ENCODE data around the genes ESRRG and GPATCH2.

DNA sequence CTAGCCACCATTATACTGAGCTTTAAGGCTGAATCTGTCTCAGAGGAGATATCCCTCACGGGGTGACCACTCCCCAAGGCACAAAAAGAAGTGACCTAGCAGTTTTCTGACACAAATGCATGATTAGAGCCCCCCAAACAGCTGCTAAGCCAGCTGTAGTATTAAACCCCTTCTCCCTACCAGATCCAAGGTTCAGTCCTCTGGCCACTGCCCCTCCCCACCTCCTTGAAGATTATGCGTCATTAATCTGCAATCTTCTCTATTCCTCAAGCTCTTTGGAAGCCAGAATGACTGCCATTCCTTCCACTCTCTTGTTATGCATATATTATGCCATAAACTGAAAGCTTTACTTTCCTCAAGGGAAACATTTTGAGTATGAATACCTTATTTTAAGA lies 74.7 kb downstream of the KCNK2 start:
- PRO-cap, 3 experiments, result no peak in any of the 3 experiments
- RAMPAGE, long total RNA, result no peak

DNA sequence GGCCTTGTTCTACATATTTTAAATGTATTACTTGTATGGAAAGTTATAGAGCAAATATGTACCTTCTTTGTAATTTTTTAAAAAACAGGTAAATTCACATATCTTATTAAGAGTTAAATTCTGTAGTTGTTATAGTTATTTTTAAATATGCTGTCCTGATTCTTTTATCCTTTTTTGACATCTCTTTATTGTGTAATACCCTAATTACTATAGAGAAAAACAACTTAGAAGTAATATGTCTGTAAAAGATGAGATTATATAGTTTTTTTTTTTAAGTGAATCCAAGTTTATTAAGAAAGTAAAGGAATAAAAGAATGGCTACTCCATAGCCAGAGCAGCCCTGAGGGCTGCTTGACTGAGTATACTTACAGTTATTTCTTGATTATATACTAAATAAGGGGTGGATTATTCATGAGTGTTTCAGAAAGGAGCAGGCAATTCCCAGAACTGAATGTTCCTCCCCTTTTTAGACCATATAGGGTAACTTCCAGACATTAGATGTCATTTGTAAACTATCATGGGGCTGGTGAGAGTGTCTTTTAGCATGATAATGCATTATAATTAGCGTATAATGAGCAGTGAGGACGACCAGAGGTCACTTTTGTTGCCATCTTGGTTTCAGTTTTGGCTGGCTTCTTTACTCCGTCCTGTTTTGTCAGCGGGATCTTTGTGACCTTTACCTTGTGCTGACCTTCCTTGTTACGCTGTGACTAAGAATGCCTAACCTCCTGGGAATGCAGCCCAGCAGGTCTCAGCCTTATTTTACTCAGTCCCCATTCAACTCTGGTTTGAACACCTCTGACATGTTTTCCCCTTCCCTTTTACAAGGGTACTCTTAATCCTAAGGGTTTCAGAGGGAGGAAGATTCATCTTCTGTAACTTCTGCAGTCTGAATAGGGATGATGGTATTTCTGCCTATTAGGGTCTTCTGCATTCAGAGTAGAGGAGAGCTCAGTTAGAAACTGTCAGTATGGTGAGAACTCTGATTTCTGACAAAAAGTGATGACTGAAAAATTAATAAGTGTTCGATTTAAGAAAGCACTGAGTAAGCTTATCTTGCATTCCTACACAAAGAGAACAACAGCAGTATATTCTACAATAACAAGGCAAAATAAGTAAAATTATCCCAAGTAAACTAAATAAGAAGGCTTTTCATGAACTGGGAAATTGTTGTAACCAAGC lies 16.1 kb downstream of the KCTD3 start:
- PRO-cap, 3 experiments, result no peak in any of the 3 experiments
- RAMPAGE, long total RNA, result no peak

DNA sequence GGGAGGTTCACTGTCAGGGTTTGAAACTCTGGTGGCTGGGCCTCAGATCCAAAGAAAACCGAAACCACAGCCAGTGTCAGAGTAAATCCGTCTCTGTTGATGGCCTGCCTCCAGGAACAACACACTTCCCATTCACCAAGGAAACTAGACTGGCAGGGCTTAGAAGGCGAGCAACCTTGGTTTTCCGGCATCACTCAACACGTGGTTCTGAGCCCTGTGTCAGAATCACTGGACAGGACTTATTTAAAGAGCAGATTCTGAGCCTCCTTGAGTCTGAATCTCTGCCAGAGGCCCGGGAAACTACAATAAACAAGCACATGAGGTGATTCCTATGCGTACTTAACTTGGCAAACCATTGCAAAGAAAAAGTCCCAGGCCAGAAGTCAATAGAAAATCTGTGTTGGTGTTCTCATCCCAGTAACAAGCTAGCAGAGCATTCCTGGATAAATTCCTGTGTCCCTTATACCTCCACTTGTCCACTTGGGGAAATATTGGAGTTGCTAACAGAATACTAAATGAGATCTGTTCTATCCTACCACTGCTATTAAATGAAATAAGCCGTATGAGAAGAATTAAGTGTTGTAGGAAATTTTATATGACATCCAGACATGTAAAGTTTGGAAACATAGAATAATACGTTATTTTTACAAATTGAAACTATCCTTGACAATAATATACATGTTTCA lies 70.1 kb downstream of the KCTD3 start:
- PRO-cap, 3 experiments, result no peak in any of the 3 experiments
- RAMPAGE, long total RNA, result no peak

DNA sequence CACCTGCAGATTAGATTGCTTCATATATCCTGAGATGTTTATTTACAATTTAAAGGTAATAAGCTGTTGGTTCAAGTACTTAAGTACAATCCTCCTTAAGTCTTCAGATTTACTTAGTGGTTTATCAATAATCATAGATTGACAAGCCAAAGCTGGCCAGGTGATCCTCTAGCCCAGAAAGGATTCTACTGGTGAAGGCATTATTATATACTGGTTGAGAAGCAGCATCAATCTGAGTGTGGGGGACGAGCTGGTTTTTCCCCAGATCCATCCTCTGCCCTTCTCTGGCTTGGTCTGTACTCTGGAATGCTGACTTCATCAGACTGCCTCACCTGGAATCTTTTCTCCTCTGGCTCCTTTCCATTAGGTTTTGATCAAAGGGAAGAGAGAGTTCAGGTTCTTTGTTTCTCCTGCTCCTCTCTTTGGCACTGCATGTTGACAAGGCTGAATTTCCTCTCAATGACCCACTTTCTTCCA lies 93.9 kb downstream of the KCTD3 start:
- PRO-cap, 3 experiments, result no peak in any of the 3 experiments
- RAMPAGE, long total RNA, result no peak

- PRO-cap, 3 experiments, result no peak in any of the 3 experiments
- RAMPAGE, long total RNA, result no peak
Observed at GRCh38 chr1:216182890-216183559, 240.2 kb downstream of the USH2A start.

- PRO-cap, 3 experiments, result no peak in any of the 3 experiments
- RAMPAGE, long total RNA, result no peak
Observed at GRCh38 chr1:216531794-216531999, 108.4 kb upstream of the USH2A start.

DNA sequence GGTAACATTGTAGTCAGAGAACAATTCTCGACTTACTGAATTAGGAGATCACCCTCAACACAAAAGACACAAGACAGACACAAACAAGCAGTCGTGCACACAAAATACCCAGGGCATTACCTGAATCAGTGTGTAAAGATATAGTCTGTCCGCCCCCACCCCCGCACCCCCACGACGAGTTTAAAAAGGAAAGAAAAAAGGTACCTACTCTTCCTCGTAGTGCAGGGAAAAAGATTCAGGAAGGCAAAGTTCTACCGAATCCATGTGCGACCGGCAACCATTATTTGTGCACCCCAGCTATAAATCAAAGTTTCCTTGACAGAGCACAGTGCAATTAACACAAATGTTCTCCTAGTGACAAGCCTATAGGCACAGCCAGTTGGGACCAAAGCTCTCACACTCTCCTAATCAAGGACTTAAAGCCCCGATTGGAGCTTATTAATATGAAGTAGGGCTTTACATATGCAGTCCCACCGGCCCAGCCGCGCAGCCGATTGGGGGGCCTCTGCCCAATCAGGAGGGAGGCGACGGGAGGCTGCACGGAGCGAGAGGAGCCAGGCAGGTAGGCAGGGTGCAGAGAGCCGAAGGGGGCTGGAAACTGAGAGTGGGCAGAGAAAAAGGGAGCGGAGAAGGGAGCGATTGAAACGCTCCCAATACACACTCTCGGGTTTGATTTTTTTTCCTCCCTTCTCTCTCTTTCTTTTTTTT lies at the start of gene ESRRG:
Gene ESRRG, minus strand, starts transcription at position 394 of the 708 bp plus-strand sequence.
- PRO-cap, 3 experiments, result peak in 1 of 3 experiments; most common plus-strand start position 576 of the sequence (in 1); most common minus-strand start position 410 of the sequence (in 1)
- RAMPAGE, long total RNA, result no peak

DNA sequence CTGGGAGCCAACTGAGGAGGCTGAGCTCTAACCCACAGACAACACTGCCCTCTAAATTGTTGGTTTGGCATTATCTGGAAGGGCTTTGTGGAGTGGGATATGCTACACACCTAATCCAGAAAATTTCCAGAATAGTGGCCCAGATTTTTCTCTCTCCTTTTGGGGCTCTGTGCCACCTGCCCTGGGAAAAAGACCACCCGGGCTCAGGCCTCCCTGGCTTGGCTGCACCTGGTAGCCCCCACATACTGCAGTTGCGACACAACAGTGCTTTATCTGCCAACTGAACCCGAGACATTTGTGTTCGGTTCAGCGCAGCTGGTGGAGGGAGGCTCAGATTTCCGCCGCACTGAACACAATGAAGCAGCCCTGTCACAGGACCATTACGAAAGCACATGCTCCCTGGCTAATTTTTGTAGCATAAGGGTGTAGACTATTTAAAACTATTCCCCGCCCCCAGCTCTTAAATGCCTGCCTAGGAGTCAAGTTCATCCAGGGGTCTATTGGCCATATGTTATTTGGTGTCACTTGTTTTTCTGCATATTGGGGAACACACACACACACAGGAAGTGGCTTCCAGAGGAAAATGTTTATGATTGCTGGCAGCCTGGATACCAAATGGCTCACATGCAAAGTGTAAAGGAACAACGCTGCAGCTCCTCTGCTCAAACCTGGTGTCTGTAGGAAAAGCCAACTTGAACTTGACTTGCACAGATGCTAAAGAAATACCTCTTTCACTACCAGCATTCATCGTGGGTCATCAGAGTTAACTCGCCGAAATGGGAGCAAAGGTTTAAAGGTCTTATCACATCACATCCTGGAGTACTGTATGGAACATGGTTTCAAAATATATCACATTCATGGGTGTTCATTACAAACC lies 92.4 kb upstream of the ESRRG start:
- PRO-cap, 3 experiments, result no peak in any of the 3 experiments
- RAMPAGE, long total RNA, result no peak

- PRO-cap, 3 experiments, result peak in 2 of 3 experiments; most common minus-strand start chr1:217631067 (in 2)
- RAMPAGE, long total RNA, result start-site peak on the minus strand at chr1:217631022-217631054, 90 and 62 reads in 2 replicates
Observed at GRCh38 chr1:217630603-217631700, at the start of gene GPATCH2. Gene GPATCH2 (minus strand): TSS chr1:217631090.

GRCh38 chr1:218164079-218164744 lies 120.9 kb upstream of the RRP15 start:
- PRO-cap, 3 experiments, result no peak in any of the 3 experiments
- RAMPAGE, long total RNA, result no peak

- PRO-cap, 3 experiments, result no peak in any of the 3 experiments
- RAMPAGE, long total RNA, result no peak
Observed at GRCh38 chr1:218302088-218302759, 17.1 kb downstream of the RRP15 start.

GRCh38 chr1:218435661-218436263 lies 90.6 kb downstream of the TGFB2 start:
- PRO-cap, 3 experiments, result no peak in any of the 3 experiments
- RAMPAGE, long total RNA, result no peak

DNA sequence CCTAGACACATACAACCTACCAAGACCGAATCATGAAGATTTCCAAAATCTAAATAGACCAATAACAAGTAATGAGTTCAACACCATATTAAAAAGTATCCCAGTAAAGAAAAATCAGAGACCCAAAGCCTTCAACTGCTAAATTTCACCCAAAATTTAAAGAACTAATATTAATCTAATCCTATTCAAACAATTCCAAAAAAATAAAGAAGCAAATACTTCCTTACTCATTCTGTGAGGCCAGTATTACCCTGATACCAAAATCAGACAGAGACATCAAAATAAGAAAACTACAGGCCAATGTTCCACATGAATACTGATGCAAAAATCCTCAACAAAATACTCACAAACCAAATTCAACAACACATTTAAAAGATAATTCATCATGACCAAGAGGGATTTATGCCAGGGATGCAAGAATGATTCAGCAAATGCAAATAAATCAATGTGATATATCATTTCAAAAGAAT lies 81.7 kb upstream of the LYPLAL1 start:
- PRO-cap, 3 experiments, result no peak in any of the 3 experiments
- RAMPAGE, long total RNA, result no peak

- PRO-cap, 3 experiments, result no peak in any of the 3 experiments
- RAMPAGE, long total RNA, result no peak
Observed at GRCh38 chr1:219660633-219661467, 47.9 kb upstream of the ZC3H11B start.

DNA sequence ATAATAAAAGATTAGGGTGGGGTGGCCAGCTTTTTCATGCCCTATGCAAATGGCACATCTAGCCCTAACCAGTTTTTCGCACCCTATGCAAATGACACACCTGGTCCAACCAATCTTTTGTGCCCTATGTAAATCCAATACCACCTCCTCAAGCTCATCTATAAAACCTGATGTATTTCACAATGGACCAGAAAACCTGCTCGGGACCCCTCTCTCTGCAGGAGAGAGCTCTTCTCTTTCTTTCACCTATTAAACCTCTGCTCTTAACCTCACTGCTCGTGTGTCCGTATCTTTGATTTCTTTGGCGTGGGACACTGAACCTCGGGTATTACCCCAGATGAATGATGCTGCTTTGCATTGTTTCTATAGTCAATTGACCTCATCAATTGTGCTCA lies 93.9 kb downstream of the SLC30A10 start:
- PRO-cap, 3 experiments, result no peak in any of the 3 experiments
- RAMPAGE, long total RNA, result no peak

GRCh38 chr1:219839021-219839467 lies 89.3 kb downstream of the SLC30A10 start:
- PRO-cap, 3 experiments, result no peak in any of the 3 experiments
- RAMPAGE, long total RNA, result no peak

GRCh38 chr1:219839494-219839957 lies 88.8 kb downstream of the SLC30A10 start:
- PRO-cap, 3 experiments, result no peak in any of the 3 experiments
- RAMPAGE, long total RNA, result no peak

DNA sequence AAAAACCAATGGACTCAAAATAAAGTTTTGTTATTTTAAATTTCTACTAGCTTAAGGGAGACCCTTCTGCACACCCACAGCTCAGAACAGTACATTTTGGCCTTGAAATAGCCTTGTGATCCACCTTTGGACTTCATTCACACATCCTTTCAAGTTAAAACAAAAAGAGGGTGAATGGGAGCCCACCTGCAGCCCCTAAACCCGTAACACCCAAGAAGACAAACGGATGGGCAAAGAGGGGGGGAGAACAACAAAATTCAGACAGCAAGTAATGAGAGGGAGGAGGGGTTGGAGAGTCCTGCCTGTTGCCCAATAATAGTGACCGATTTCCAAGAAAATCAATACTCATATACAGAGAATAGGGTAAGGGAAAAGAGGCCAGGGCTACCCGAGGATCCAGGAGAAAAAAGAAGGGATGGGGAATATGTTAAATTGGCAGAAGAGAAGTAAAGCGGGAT lies 1.2 kb downstream of the SLC30A10 start:
- PRO-cap, 3 experiments, result no peak in any of the 3 experiments
- RAMPAGE, long total RNA, result no peak

DNA sequence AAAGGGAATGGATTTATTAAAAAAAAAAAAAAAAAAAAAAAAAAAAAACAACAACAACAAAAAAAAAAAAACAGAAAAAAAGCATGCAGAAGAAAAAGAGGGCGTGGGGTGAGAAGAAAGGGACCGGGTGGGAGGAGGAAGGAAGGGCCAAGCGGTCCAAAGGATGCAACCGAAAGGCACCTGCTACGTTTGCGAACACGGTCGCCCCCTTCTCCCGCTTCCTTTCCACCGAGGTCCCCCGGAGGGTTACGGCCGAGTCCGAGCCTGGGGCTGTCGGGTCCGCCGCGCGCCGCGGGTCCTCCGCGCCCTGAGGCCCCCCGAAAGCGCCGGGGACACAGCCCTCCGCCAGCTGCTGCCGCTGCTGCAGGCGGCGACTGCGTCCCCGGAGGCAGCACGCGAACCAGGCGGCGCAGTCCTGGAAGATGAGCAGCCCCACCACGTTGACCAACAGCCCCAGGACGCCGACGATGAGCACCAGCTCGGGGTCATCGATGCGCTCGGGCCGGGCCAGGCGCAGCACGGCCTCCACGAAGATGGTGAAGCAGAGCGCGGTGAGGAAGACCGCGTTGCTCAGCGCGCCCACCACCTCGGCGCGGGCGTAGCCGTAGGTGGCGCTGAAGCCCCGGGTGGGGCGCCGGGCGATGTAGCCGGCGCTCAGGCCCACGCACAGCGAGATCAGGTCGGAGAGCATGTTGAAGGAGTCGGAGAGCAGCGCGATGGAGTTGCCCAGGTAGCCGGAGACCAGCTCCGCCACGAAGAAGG lies 555 bp downstream of the SLC30A10 start:
- PRO-cap, 3 experiments, result no peak in any of the 3 experiments
- RAMPAGE, long total RNA, result no peak

DNA sequence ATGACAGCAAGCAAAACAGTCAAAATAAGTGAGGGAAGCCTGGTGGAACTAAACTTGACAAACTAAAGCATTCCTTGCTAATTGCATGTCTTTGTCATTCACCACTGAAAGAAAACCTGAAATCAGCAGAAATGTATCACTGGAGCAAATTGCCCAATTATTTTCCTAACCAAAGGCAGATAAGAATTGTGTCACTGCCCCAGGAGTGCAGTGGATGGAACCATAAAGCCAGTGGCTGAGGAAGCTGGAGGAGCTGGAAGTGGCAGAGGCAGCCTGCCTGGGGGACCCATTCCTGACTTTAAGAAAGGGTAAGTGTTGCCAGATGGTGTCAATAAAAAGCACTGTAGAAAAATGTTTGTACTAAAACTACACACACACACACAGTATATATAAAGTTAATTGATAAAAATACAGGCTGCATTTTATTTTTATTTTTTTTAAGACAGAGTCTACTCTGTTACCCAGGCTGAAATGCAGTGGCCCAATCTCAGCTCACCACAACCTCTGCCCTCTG lies 2.8 kb upstream of the SLC30A10 start:
- PRO-cap, 3 experiments, result no peak in any of the 3 experiments
- RAMPAGE, long total RNA, result no peak